Cerebellum (tissue), 5 donors: ENCODE measurements around the gene H4C16.

GRCh38 chr12:12916260-12917174 is 25.2 kb downstream of the GPRC5A start:
- PRO-cap, 3 experiments: no peak in any of the 3 experiments
- RAMPAGE, long total RNA: no peak

DNA sequence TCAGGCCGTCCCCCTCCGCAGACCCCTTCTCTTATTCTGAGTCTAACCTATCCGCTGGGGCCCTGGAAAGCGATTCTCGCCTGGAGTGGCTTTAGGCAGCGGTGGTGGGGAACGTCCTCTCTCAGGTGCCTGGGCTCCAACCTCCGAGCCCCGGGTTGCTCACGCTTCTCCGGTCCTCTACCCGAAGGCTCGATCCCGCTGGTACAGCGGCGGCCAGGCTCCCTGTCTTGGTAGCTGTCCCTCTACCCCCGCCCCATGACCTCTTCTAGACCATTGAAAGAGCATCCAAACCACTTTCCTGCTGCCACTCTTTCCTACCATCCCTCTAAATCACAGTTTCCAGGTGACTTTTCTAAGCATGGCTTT is 522 bp upstream of the HEBP1 start:
- PRO-cap, 3 experiments: no peak in any of the 3 experiments
- RAMPAGE, long total RNA: no peak

GRCh38 chr12:13100613-13100956 is 2.9 kb downstream of the GSG1 start:
- PRO-cap, 3 experiments: no peak in any of the 3 experiments
- RAMPAGE, long total RNA: no peak

- PRO-cap, 3 experiments: no peak in any of the 3 experiments
- RAMPAGE, long total RNA: no peak
Observed at GRCh38 chr12:13124741-13125629, 21.5 kb upstream of the GSG1 start.

- PRO-cap, 3 experiments: no peak in any of the 3 experiments
- RAMPAGE, long total RNA: no peak
Observed at GRCh38 chr12:13172697-13174045, 23.4 kb upstream of the EMP1 start.

DNA sequence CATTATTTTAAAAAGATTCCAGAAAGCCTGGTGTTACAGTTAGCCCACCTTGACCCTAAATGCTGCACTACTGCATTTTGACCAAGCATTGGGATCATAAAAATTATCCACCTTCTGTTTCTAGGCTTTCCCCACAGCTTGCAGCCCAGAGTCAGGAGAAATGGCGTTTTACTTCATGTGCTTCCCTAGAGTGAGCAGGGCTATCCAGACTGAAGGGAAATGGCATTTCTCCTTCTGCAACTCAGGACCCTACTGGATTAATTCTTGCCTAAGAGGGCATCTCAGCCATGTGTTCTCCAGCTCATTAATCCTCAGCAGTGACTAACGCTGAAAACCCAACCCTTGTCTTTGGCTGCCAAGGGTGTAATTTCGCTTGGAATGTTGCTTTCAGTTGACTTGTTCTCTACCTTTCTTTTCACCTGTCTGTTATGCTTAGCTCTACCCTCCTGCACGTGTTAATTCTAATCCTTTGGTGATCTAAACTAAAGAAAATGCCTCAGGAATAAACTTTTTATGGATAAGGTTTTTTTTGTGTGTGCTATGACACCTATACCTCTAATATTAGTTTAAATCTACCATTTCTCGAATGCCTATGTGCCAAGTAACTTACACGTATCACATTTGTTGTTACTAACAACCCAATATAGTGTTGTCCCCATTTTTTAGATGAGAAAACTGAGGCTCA is 21.0 kb upstream of the EMP1 start:
- PRO-cap, 3 experiments: no peak in any of the 3 experiments
- RAMPAGE, long total RNA: no peak

DNA sequence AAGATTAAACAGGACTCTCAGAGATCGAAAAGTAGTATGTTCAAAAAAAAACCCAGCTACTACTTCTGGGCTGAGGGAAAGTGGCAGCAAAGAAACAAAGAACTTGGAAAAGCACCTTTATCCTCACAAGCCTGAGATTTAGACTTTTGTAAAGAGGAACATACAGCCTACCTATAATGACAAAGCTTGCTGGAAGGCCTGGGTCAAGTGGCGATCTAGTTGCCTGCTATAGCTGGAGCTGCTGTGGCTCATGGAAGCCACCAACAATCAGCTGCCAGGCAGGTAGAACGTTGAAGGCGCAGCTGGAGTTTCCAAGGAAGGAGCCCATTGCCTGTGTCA is 165.5 kb downstream of the EMP1 start:
- PRO-cap, 3 experiments: no peak in any of the 3 experiments
- RAMPAGE, long total RNA: no peak

- PRO-cap, 3 experiments: no peak in any of the 3 experiments
- RAMPAGE, long total RNA: no peak
Observed at GRCh38 chr12:13980128-13981107, 984 bp downstream of the GRIN2B start.

DNA sequence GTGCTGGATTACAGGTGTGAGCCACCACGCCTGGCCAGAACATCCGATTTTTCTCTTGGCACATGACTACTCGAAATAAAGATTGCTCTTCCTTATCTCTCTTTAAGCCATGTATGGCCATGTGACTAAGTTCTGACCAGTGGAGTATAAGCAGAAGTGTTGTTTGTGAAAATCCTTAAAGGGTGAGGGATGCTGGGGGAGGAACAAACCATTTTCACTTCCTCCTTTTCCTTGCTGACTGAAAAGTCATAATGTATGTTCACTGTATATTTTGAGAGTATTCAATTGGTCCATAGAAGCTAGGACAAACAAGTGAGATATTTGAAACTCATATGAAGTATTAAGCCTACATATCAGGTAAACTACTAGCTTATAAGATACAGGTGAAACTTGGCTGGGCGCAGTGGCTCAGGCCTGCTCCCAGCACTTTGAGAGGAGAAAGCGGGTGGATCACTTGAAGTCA is 50.6 kb upstream of the ATF7IP start:
- PRO-cap, 3 experiments: no peak in any of the 3 experiments
- RAMPAGE, long total RNA: no peak

DNA sequence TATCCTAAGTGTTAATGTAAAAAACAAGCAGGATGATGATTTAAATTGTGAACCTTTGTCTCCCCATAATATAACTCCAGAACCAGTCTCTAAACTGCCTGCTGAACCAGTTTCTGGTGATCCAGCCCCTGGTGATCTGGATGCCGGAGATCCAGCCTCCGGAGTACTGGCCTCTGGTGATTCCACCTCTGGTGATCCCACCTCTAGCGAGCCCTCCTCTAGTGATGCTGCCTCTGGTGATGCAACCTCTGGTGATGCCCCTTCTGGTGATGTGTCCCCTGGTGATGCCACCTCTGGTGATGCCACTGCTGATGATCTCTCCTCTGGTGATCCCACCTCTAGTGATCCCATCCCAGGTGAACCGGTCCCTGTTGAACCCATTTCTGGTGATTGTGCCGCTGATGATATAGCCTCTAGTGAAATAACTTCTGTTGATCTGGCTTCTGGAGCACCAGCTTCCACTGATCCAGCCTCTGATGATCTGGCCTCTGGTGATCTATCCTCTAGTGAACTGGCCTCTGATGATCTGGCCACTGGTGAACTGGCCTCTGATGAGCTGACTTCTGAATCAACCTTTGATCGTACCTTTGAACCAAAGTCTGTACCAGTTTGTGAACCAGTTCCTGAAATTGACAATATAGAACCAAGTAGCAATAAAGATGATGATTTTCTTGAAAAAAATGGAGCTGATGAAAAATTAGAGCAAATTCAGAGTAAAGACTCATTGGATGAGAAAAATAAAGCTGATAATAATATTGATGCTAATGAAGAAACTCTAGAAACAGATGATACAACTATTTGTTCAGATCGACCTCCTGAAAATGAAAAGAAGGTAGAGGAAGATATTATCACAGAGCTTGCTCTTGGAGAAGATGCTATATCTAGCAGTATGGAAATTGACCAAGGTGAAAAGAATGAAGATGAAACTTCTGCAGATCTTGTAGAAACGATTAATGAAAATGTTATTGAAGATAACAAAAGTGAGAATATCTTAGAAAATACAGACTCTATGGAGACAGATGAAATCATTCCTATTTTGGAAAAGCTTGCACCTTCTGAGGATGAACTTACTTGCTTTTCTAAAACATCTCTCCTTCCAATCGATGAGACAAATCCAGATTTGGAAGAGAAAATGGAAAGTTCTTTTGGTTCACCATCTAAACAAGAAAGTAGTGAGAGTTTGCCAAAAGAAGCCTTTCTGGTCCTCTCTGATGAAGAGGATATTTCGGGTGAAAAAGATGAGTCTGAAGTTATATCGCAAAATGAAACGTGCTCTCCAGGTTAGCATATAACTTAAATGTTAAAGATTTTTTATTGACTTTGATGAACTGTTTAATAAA is 59.2 kb downstream of the ATF7IP start:
- PRO-cap, 3 experiments: no peak in any of the 3 experiments
- RAMPAGE, long total RNA: no peak

GRCh38 chr12:14460430-14461280 is 95.2 kb downstream of the ATF7IP start:
- PRO-cap, 3 experiments: no peak in any of the 3 experiments
- RAMPAGE, long total RNA: no peak

GRCh38 chr12:14632387-14633153 is 63.8 kb downstream of the GUCY2C start:
- PRO-cap, 3 experiments: no peak in any of the 3 experiments
- RAMPAGE, long total RNA: no peak

DNA sequence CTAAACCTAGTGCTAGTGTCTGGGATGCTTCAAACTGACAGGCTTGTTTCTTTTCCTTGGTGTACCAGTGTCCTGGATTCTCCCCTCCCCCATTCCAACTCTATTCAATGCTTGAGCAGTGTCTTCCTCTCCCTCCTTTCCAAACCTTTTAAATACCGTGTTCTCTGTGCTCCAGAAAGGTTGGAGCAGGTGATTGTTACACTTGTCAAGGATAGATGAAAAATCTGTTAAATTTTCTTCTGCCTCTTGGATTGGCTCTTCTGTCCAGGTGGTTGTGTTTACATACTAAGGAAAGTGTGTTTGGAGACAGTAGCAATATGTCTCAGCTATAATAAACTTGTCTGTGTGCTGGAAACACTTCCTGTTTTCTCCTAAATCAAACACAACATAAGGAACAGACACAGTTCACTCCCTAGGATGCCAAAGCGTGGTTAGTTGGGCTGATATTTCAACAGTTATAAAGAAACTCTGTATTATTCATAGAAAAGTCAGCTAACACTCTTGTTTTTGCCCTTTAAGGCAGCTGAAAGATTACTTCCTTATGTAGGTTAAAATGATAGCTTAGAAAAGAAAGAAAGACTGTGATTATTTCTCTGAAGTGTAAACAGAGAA is 14.5 kb upstream of the GUCY2C start:
- PRO-cap, 3 experiments: no peak in any of the 3 experiments
- RAMPAGE, long total RNA: no peak

GRCh38 chr12:14771052-14771311 is at the start of gene H4C16:
TSS of gene H4C16 (minus strand) at chr12:14771131.
- PRO-cap, 3 experiments: peak in 2 of 3 experiments; most common plus-strand start chr12:14771237 (in 1); most common minus-strand start chr12:14771131 (in 2)
- RAMPAGE, long total RNA: no peak

DNA sequence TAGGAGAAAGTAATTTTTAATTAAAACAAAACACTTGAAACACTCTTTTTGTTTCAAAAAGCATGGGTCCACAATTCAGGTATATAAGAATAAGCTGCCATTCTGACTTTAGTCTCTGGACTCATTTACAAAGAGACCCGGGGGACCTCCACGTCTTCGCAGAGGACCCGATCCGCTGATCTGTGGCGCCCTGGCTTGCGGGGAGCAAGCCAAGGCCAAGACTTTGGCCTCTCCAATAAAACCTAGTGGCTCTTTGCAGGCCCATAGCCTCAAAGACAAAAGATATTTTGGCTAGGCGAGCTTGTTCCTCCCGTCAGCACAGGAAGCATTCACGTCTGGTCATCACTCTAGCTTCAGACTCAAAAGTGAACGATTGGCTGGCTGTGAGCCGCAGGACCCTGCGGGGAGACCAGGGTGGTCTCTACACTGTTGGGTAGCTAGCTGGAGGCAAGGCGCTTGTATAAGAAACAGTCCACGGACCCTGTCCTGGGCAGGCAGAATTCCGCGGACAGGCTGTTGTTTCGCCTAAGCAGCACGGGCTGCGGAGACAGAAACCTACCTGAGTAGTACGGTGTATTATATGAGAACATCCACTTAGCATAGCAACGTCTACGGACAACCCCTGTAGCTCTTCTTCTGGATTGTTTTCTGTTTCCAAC is 636 bp upstream of the H2AJ start:
- PRO-cap, 3 experiments: no peak in any of the 3 experiments
- RAMPAGE, long total RNA: no peak

- PRO-cap, 3 experiments: no peak in any of the 3 experiments
- RAMPAGE, long total RNA: no peak
Observed at GRCh38 chr12:14882528-14883219, 3.0 kb downstream of the MGP start.

DNA sequence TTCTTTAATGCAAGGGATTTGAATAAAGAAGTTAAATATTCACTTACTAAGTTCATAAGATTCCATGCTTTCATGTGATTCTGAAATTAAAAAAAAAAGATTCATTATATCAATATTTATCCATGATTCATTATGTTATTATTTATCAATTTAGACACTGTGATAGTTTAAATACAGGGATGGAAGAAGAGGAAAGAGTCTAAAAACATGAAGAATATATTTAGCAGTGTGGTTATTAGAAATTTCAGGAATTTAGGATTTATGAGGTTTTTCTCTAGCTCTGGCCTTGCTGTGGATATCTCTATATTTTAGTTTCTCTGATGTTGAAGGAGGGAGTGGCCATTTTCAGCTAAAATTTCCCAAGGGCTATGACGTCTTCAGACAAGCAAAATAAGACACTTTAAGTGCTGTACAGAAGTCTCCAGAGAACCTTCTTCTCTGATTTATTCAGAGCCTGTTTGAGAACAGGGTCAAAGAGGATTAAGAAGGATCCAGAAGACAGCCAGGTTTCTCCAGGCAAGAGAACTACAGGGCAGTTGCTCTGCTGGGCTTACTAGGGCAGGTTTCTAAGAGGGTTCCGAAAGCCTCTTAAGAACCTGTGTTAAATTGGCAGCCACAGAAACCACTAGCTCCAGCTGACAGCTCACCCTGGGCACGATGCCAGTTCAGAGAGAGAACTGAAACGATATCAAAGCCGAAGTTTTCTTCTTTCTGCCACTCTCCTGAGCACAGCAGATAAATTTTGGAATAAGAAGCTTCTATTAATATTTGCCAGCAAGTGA is 1.3 kb downstream of the MGP start:
- PRO-cap, 3 experiments: peak in 1 of 3 experiments; most common plus-strand start position 717 of the sequence (in 1); most common minus-strand start position 566 of the sequence (in 1)
- RAMPAGE, long total RNA: no peak

DNA sequence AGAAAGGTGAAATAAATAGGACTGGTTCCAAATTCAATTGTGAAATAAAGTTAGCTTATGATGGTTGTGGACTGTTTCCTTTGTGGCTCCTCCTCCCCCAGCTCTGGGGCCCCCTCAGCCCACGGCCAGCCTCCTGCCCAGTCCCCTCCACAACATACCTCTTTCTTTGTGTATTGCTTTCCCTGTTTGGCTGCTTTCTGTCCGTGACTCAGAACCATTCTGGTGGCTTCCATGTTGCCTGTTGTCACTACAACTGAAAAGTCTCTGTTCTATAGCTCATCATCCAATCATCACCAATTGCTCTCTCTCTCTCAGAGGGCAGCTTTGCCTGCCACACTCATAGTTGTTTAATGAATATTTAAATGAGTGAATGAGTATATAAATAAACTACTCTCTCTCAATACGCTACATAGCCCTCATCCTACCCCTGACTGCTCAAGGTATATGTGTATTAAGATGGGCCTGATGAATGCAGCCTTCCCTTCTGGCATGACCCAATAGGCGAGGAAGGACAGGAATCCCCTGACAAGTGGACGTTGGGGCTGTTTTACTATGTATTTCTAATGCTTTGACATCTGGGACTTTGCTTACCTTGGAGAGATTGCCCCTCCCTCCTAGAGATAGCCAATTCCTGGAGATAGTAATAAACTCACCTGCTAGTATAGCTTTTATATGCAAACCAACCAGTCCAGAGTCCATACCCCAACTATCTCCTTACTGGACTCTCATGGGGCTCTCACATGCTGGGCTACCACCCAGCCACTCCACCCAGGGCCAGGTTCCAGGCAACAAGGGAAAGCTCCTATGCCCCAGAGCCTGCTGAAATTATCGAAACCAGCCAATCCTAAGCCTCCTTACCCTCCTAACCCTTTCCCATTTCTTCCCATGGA is 25.2 kb upstream of the MGP start:
- PRO-cap, 3 experiments: no peak in any of the 3 experiments
- RAMPAGE, long total RNA: no peak

GRCh38 chr12:14924693-14925189 is 13.6 kb downstream of the ERP27 start:
- PRO-cap, 3 experiments: no peak in any of the 3 experiments
- RAMPAGE, long total RNA: no peak

DNA sequence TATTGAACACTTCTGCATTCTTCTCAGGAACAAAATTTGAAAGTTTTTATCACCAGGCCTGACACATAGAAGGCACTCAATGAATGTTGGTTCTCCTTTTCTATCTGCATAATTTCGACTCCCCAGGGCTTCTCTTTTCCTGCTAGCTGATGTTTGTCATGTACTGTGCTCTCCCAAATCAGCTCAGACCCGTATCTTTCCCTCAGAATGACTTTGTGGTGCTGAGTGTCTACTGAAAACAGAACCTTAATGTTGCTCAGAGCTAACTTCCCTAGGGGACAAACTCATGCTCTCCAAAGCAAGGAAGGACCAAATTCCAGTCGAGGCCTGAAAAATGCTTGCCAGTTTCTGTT is 2.0 kb downstream of the ARHGDIB start:
- PRO-cap, 3 experiments: no peak in any of the 3 experiments
- RAMPAGE, long total RNA: no peak